ENCODE measurements around a stretch of chr13.

DNA sequence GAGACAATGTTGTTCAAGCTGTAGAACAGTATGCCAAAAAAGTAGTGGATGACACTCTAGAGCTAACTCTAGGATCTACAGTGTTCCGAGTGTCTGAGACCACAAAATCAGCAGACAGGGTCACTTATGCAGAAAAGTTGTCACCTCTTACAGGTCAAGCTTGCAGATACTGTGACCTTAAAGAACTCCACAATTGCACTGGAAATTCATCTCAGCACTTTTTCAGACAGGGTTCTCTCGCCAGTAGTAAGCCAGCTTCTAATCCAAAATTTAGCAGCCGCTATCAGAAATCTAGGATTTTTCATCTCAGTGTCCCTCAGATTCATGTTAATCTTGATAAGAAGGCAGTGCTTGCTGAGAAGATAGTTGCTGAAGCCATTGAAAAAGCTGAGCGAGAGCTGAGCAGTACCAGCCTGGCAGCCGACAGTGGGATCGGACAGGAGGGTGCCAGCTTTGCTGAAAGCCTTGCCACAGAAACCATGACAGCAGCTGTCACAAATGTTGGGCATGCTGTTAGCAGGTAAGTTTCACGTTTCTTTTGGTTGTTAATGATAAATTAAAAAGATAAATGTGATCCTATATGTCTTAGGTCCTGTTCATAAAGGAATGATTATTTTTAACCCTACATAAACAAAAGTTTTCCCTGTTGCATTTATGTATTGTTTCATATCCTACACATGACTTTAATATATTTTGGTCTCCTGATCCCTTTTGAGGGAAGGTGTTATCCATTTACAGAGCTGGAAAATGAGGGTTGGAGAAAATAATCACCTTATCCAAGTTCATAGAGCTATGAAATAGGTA is 31.6 kb downstream of the AKAP11 start:
- RRBS: no CpG with 5 or more reads among the region's 7 CpGs

DNA sequence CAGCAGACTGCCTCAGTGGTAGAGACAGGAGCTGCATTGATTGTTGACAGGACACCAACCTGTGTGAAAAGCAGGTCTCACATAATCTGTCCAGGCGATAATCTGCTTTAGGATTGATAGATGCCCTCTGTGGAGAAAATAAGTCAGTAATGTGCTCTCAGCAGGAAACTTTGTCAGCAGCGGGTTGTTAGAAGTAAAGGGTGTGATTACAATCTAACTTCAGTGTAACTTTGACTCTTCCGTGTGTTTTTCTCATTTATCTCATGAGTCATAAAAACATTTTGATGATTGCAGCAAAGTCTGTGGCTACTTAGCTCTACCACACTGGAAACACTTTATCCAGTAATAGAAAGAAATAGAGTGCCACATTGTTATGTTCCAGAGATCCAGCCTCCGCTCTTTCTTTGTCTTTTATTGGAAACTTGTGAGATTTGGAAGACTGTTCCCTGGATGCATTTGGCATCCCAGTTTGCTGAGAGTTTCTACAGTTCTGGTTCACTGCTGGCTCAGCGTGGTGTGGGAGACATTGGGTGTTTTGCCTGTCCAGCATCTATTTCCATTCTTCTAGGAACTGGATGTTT is 121.3 kb downstream of the AKAP11 start:
- RRBS: no CpG with 5 or more reads among the region's 5 CpGs

- RRBS: no CpG with 5 or more reads among the region's 6 CpGs
Measured at GRCh38 chr13:42716069-42716433, 65.3 kb upstream of the FAM216B start.

GRCh38 chr13:42790802-42791240 is 9.4 kb downstream of the FAM216B start:
- RRBS: no CpG with 5 or more reads among the region's 3 CpGs

- RRBS: no CpG with 5 or more reads among the region's 1 CpG
Measured at GRCh38 chr13:43058056-43058723, 34.8 kb downstream of the DNAJC15 start.

DNA sequence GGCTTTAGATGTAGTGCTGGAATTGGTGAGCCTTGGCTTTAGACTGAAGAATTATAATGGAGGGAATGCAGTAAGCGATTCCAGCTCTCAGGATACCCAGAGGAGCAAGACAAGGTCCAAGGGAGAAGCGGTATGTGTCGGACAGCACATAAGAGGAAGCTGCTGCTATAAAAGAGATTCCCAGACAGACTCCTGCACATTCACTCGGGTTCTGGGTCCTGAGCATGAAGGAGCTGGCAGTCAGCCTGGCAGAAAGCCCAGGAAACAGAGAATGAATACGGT is 308.2 kb downstream of the DNAJC15 start:
- RRBS: no CpG with 5 or more reads among the region's 5 CpGs

- RRBS: no CpG with 5 or more reads among the region's 2 CpGs
Measured at GRCh38 chr13:43891811-43892367, 12.2 kb downstream of the LACC1 start.

GRCh38 chr13:43921265-43921685 is 41.6 kb downstream of the LACC1 start:
- RRBS: no CpG with 5 or more reads among the region's 1 CpG

DNA sequence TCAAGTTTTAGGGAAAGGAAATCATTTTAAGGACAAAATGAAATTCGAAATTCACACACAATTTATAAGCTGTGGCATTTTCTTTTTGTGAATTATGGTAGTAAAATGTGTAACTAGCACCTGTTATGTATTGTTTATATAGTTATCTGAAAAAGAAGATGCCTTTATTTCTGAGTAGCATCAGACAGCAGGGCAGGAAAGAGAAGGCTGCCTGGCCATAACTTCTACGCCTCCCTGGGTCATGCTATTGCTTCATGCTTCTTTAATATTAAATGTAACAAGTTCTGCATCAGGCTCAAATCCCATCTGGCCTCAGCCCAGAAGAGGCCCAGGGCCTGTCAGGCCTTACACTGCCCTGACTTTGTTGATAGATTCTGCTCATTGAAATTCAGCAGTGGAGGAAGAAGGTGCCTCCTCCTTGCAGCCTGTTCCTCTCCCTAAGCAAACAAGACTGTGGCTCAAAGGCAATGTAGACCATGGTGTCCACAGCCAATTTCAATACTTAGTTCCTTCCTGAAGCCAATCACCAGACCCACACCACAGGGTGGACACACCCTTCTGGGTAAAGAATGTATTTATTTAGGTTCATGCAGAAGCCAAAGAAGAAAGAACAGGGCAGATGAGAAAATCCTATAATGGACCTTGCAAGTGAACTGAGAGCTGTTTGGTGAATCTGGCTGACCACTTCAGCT is 59.3 kb downstream of the LACC1 start:
- RRBS: no CpG with 5 or more reads among the region's 2 CpGs

DNA sequence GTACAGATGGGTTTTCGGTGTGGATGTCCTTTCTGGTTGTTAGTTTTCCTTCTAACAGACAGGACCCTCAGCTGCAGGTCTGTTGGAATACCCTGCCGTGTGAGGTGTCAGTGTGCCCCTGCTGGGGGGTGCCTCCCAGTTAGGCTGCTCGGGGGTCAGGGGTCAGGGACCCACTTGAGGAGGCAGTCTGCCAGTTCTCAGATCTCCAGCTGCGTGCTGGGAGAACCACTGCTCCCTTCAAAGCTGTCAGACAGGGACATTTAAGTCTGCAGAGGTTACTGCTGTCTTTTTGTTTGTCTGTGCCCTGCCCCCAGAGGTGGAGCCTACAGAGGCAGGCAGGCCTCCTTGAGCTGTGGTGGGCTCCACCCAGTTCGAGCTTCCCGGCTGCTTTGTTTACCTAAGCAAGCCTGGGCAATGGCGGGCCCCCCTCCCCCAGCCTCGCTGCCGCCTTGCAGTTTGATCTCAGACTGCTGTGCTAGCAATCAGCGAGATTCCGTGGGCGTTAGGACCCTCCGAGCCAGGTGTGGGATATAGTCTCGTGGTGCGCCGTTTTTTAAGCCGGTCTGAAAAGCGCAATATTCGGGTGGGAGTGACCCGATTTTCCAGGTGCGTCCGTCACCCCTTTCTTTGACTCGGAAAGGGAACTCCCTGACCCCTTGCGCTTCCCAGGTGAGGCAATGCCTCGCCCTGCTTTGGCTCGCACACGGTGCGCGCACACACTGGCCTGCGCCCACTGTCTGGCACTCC is 95.8 kb downstream of the LACC1 start:
- RRBS: no CpG with 5 or more reads among the region's 30 CpGs

DNA sequence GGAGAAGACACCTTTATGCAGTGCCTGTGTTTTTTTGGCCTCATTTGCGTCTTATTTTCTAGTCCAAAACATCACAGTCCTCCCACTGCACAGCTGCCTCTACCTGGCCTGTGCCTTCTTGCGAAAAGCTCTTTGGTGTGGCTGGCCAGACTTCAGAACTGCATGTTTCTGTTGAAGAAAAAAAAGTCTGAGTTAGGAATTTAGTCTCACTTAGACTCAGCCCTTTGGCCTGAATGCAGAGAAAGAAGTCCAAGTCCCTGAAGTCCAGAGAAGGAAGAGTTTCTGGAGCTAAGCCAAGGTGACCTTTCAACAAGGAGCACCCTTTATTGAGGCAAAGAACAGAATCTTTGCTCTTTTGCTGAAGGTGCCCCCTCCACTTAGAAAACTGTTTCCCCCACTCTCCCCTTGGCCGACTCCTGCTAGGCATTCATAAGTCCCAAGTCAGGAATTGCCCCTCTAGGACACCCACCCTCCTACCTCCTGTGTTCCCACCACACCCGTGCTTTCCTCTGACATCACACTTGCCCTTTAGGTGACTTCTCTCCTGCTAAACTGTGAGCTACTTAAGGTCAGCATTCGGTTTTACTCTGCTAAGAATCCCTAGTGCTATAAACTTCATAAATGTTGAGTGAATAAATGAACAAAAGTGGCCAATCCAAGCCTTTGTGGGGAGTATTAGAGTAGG is 54.6 kb downstream of the SMIM2 start:
- RRBS: no CpG with 5 or more reads among the region's 5 CpGs

GRCh38 chr13:44140143-44140616 is 20.9 kb downstream of the SMIM2 start:
- RRBS: no CpG with 5 or more reads among the region's 8 CpGs

DNA sequence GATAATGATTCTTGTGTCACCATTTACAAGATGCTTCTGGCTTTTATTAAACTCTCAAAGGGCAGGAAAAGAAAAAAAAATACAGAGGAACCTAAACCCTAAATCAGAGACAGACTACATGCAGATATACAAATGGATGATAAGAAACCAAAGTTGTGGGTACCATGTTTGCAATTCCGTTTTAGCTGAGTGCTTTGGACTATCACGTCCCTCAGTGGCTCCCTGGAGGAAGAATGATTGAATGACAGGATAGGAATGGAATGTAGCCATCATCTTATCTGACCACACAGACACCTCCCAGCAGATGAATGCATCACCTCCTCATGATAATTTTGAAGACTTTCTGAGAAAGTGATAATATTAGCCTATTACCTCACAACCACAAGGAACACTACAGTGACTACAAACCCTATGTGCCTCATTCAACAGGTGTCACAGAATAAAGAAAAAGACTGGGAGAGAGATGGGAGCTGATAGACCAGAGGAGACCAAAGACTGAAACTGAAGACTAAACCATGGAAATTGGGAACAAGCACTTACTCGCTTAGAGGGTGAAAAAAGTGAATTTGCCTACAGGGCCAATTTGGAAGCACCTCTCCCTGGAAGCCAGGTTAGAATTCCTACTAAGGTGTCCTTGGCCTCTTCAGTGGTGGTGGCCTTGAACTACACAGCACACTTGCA is 17.8 kb downstream of the SMIM2 start:
- RRBS: no CpG with 5 or more reads among the region's 3 CpGs

DNA sequence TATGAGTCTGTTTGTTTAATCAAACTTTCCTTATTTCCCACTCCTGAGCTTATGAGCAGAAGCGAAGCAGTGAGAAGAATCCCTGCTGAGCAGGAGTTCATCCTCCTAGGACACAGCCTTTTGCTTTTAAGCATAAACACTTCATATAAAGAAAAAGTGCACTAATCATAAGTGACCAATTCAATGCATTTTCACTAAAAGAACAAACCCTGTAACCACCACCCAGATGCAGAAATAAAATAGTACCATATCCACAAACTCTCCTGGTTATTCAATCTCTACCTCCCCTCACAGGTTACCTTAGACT is 60.9 kb upstream of the SMIM2 start:
- RRBS: no CpG with 5 or more reads among the region's 1 CpG

DNA sequence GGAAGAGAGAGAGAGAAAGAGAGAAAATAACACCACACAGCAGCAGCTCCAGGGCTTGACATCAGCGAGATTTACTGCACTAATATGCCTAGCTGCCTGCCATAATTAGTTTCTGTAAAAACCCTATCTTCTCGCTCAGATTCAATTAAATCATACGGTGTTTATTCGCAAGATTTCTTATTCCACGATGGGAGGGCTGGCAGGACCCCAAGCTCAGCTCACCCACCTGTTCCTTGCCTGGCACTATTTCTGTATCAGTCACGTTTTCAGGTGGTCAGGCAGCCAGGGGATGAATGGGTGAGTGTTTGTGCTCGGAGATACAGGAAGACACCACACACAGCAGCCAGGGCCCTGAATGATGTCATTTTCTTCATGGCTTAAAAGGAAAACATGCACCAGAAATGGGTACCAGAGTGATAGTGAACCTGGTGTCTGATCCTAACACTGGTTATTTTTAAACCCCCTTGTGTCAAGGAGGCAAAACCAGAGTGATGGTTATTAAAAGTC is 98.5 kb upstream of the SMIM2 start:
- RRBS: no CpG with 5 or more reads among the region's 7 CpGs

DNA sequence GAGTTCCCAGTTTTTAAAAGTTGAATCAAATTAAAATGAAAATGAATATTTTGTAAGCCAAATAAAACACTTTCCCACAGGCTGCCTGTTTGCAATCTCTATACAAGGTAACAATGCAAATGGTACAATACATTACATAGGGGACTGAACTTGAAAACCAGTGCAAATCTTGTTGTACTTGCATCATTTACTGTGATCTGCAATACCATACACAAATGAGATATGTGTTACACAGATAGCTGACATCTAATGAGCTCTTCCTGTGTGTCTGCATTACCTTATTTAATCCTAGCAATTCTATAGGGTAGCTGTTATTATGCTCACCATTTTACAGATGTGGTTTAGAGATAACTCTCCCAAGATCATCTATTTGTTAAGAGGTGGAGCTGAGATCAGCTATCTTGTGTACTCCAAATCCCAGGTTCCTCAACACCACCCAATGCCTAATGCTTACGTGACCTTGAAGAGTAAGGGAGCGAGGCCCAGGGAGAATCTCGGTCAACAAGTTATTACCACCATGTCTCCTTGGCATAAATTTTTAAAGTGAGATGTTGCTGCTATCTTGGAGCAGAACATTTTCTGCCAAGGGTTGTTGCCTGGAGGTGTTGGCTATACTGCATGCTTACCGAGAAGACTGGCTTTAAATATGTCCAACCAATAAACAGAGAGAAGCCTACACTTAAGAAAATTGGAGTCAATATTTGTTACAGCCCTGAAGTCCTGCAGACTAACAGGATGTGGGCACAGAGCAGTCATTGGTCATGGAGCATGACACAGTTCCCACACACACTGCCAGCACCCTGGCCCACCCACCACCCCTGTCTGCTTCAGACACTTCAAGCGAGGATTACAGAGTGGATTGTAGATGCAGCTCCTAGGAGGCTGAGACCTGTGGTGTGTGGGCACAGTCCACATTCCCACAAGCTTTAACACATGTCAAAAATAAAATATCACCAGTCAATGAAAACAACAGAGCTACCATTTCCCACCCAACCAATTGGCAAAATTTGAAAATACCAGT is 21.2 kb upstream of the SERP2 start:
- RRBS: no CpG with 5 or more reads among the region's 5 CpGs

DNA sequence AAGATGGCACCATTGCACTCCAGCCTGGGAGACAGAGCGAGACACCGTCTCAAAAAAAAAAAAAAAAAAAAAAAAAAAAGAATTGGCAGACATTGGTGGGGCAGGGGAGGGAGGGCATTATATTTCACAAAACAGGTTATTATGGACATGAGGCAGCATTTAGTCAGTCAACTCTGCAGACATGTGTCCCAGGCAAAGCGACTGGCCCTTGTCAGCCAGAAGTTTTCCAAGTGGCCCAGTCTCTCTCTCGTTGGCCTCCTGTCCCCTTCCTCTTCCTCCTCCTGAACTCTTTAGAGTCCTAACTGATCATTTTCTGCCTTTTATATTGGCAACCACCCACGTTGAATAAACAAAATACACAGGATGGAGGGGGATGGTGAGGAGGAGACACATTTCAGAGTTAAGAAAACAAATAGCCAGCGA is 11.5 kb upstream of the SERP2 start:
- RRBS: no CpG with 5 or more reads among the region's 6 CpGs

- RRBS: no CpG with 5 or more reads among the region's 8 CpGs
Measured at GRCh38 chr13:44396513-44396843, 22.9 kb downstream of the SERP2 start.

DNA sequence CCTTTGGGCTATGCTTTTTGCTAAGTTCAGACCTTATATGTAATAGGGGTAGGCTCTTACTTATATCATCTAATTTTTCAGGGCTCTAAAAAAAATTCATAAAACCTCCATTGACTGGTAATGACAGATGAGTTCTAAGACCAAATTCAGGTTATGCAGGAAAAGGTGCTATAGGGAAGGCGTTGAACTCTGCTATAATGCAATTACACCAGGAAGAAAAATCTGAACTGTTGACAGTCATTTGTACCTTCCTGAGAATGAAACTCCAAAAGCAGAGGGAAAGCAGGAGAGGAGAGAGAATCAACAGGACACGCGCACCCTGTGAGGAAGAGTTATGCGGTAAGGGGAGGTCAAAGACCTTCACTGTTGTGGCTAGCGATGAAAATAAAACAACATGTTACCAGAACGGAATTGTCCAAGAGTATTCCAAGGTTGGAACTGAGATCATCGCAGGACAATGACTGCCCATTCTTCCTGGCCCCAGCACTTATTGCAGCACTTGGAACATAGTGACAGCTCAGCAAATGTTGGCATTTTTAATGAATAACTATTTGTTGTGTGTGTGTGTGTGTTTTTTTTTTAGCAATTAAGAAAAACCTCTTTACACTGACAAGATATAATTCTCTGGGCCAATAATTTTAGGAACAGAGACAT is 176.0 kb upstream of the TSC22D1 start:
- RRBS: no CpG with 5 or more reads among the region's 7 CpGs

- RRBS: no CpG with 5 or more reads among the region's 9 CpGs
Measured at GRCh38 chr13:44870418-44871183, 118.7 kb downstream of the NUFIP1 start.

Measured in retinal pigment epithelial cell (primary cell).